Mammary microvascular endothelial cell (primary cell): Measurements from ENCODE around the gene CTTNBP2NL.

GRCh38 chr1:111476611-111477453, 3.0 kb downstream of the C1orf162 start:
- RAMPAGE, long total RNA = no peak

- RAMPAGE, long total RNA = no peak
Observed at GRCh38 chr1:111489551-111490029, 13.8 kb downstream of the ADORA3 start.

DNA sequence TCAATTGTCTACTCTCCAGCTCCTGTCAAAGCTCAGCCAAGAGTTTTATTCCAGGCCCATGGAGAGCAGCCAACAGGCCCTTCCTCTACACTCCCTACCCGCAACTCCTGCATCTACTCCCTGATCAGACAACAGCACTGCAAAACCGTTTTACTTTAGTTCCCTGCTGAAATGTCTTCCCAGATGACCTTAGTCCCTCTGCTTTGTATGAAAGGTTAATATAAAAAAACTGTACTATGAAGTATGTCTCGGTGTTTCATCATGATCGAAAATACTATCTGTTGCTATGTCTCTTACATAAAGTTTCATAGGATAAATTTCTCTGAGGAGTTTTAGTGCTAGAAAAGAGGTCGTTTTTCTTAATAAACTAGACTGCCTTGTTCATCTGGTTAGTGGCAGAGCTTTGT, 6.7 kb upstream of the ADORA3 start:
- RAMPAGE, long total RNA = no peak

GRCh38 chr1:111514995-111516081, 11.9 kb upstream of the ADORA3 start:
- RAMPAGE, long total RNA = no peak

GRCh38 chr1:111535643-111536394, 32.4 kb upstream of the ADORA3 start:
- RAMPAGE, long total RNA = no peak

DNA sequence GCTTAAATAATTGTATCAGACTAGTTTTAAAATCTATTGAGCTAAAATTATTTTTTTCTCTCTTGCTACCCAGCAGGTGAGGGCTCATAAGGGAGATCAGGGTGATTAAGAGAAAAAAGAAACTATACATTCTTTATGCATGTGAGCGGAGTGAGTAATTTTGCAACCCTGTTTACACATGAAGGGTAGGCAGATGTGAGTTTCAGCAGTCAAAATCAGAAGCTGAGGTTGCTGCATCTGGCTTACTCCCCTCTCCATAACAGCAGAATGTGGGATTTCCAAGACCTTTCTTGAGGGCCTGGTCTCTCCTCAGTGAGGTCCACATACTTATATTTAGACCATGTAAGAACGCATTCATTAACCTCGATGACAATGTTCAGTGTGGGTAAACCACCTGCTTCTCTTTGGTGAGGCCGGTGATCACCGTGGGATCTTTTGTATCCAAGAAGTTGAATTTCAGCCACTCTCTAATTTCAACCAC, 18.8 kb upstream of the RAP1A start:
- RAMPAGE, long total RNA = no peak

DNA sequence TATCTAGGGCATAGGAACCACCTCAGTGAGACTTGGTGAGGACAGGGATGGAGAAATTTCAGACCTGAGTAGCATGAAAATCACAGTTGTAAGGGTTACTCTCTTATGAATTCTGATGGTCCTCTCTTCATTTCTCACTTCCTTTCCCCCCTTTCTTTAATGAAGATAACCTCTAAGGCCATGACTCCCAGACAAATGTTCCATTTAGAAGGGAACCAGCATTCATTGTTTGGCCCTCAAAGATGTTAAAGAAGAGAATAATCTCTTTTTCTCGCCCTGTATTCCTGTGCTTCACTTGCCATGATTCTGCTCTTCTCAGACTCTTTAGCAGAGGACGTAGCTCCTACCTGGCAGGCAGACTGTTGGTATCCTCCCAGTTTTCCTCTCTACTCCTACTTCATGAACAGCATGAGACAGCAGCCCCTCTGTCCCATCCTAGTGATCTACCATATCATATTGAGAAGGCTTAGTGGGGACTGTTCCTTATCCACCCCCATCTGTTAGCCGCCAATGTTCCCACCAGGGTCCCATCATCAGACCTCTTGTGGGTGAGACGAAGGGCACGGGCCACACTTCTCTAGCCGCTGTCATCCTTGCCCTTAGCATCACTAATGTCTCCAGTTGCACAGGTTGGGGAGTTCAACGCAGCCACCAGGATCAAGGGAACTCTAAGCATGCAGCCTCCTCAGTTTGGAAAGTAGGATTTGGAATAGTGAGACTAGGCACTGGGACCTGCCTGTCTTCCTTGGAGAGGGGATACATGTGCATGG, 20.3 kb downstream of the INKA2 start:
- RAMPAGE, long total RNA = no peak

DNA sequence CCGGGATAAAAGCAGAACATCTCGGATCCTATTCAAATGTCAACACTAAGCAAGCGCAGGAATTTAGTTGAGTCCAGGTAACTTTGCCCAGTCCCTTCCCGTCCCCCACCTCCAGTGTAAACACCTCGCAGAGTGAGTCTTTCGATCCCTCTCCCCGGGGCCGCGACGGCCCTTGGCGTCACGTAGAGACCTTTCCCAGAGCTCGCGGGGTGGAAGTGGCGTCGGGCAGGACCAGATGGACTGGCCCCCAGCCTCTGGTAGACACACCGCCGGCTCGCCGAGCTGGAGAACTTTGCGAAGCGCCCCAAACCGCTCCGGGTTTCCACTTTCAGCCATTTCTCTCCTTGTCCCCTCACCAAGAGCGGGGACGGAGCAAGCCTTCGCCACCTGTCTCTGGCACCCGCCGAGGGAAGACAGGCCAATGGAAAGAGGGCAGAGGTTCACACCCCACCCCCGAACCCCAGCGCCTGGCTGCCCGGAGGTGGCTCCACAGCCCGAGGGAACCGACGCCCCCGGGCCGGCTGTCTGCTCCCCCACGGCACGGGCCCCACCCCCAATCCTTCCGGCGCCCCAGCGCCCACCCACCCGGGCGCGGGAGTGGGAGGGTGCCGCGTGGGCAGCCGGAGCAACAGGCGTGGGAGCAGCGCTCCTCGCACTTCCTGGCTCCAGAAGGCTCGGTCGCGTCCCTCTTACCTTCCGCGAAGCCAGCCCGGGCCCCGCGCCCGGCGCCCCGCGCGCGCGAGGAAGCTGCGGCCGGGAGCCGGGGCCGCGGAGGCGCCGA, 466 bp downstream of the KCND3 start:
- RAMPAGE, long total RNA = no peak

DNA sequence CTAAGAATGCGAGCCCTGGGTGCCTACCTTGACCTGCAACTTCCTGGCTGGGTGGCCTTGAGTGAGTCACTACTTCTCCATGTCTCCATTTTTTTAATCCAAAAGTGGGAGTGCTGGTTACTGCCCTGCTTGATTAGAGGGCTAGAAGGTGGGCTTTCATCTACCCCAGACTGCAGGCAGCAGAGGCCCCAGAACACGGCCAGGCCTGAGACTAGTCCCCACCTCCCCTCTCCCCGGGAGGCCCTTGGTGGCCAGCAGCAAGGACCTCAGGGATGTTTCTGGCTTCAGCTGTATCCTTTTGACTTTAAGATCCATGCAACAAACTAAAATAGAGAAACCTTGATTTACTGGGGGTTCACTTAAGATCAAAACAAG, 67.4 kb upstream of the KCND3 start:
- RAMPAGE, long total RNA = no peak

GRCh38 chr1:112395757-112396757, at the start of gene CTTNBP2NL:
Gene CTTNBP2NL (plus strand): TSS chr1:112396214.
- RAMPAGE, long total RNA = start-site peak on the plus strand at chr1:112396200-112396257, 732 and 200 reads in 2 replicates

DNA sequence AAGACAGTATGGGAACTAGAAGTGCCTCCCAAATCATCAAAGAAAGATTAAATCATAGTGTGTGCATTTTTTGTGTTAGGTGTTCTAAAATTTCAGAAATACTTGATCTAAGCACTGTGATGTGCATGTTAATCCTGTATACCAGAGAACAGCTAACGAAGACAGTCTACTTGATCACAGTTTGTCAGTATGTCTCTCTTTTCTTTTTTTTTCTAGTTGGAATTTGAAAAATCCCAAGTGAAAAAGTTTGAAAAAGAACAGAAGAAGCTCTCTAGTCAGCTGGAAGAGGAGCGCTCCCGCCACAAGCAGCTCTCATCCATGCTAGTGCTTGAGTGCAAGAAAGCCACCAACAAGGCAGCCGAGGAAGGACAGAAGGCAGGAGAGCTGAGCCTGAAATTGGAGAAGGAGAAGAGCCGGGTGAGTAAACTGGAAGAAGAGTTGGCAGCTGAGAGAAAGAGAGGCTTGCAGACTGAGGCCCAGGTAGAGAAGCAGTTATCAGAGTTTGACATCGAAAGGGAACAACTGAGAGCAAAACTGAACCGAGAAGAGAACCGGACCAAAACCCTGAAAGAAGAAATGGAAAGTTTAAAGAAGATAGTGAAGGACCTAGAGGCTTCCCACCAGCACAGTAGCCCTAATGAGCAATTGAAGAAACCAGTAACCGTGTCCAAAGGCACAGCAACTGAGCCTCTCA, 52.9 kb upstream of the WNT2B start:
- RAMPAGE, long total RNA = no peak

GRCh38 chr1:112524232-112524786, 15.5 kb downstream of the WNT2B start:
- RAMPAGE, long total RNA = no peak

DNA sequence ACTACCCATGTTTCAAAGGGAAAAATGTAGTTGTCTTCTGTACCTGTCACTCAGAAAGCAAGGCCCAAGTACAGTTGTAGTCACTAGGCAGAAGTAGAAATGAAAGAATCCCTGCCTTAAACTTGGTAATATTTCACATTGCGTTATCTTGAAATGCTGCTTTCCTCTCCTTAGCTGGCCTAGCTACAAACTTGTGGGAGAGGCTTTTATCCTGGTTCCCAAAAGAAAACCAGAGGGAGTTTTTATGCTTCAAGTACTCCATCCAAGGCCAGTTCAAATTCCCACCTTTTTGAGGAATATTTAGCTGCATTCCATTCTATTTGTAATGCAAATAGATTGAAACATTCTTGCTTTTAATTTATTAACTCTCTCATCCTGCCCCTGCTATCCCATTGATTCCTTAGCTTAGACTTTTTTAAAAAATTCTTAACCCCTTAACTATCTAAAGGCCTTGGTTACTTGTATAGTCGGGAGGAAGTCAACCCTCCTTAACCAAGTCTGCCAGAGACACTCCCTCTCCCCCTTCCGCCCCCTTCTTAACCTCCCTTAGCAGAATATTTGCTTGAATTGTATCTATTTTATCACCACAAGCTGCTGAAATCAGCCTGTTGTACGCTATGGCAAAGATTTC, 2.5 kb upstream of the MOV10 start:
- RAMPAGE, long total RNA = no peak

GRCh38 chr1:112673521-112674077, 860 bp upstream of the MOV10 start:
- RAMPAGE, long total RNA = no peak

DNA sequence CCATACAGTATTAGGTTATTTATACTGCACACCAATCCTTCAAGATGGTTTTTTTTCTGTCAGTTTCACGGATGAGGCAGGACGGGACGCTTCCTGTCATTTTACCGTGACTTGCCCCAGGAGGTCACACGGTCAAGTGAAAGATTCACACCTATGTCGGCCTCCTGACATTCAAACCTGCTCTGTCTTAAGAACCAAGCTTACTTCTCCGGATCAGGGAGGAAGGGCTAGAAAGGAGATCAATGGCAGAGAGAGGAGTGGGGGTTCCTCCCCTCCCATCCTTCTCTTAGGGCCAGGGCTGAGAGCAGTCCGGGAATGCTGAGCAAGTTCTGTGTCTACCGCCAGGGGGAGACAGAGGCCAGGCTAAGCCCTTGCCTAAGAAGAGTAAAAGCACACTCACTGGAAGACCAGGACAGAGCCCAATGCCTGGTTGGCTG, 992 bp upstream of the PPM1J start:
- RAMPAGE, long total RNA = no peak

DNA sequence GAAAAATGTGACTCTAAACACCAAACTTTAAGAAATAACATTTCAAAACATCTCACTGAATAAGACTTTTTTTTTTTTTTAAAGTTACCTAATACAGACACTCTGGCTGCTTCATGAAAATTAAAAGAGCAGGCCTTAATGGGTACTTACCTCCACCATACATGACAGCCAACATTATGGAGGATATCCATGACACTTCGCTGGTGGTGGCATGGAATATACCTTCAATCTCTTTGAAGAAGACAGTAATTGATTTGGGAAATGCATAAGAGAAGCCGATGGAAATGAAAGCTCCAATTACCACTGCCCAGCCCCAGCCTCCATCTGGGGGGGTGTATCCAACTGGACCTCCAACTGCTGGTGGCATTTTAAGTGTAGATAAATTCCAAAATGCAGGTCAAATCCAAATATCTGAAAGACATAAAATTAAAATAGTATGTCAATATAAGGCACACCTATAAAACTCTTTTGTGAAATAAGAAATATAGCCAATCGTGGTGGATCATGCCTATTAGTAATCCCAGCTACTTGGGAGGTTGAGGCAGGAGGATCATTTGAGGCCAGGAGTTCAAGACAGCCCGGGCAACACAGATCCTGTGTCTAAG, 27.0 kb downstream of the SLC16A1 start:
- RAMPAGE, long total RNA = no peak

GRCh38 chr1:112964419-112964834, 8.4 kb upstream of the SLC16A1 start:
- RAMPAGE, long total RNA = no peak

- RAMPAGE, long total RNA = no peak
Observed at GRCh38 chr1:112995961-112996349, 40.0 kb upstream of the SLC16A1 start.

- RAMPAGE, long total RNA = no peak
Observed at GRCh38 chr1:113046476-113047185, 26.4 kb upstream of the LRIG2 start.

DNA sequence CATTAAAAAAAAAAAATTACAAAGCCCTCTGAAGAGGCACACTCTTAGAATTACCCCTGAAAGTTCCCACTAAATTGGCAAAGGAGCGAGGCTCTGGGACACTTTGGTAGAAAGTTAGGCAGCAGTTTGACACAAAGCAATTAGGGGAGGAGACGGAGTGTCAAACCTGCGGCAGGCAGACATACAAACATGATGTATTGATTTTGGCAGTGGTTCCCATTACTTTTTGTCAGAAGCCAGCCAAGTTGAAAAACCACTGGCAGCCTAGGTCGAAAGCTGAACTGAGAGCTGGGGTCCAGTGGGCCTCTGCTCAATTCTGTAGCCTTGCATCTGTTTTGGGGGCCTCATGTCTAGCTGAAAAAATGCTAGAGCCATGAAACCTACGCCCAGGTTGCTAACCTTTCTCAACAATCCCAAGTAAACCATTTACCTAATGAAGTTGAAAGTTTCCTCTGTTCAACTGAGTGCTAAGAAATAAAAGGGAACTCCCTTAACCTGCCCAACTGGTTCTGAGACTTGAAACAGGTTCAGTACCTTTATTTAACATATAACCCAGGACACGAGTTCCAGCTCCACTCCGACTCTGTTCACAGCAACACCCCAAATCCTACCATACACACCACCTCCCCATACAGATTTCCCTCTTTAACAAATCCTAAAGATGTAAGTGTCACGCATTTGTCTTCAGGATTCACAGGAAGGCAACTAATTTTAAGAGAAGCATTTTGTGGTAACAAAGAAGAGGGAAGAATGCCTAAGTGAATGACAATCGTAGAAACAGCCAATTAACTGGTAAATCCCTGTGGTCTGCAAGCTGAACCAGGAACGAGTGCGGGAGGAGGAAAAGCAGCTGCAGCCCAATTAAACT, 134.8 kb upstream of the MAGI3 start:
- RAMPAGE, long total RNA = no peak